ENCODE results near the gene CCT7.

GRCh38 chr2:71742825-71743192 lies 276.3 kb downstream of the DYSF start:
- PRO-cap = no peak

- PRO-cap = no peak
Observed at GRCh38 chr2:71883040-71883580, 264.6 kb downstream of the CYP26B1 start.

- PRO-cap = no peak
Observed at GRCh38 chr2:71952721-71953420, 194.8 kb downstream of the CYP26B1 start.

- PRO-cap = no peak
Observed at GRCh38 chr2:71964883-71965493, 182.7 kb downstream of the CYP26B1 start.

- PRO-cap = no peak
Observed at GRCh38 chr2:72088178-72088745, 59.4 kb downstream of the CYP26B1 start.

- PRO-cap = unidirectional peak, minus-strand start at chr2:72137937
Observed at GRCh38 chr2:72137642-72138153, 10.0 kb downstream of the CYP26B1 start.

- PRO-cap = no peak
Observed at GRCh38 chr2:72924064-72924832, 6.9 kb downstream of the EMX1 start.

GRCh38 chr2:73033546-73034374 lies 37.8 kb downstream of the SFXN5 start:
- PRO-cap = no peak

GRCh38 chr2:73234095-73235316 lies at the start of gene CCT7:
Gene CCT7, plus strand, starts transcription at chr2:73234308.
- PRO-cap = bidirectional peak, plus-strand start at chr2:73234336, minus-strand start at chr2:73234215

GRCh38 chr2:73250982-73251683 lies 17.0 kb downstream of the CCT7 start:
- PRO-cap = no peak

- PRO-cap = no peak
Observed at GRCh38 chr2:73602074-73602548, 40.1 kb downstream of the NAT8 start.

DNA sequence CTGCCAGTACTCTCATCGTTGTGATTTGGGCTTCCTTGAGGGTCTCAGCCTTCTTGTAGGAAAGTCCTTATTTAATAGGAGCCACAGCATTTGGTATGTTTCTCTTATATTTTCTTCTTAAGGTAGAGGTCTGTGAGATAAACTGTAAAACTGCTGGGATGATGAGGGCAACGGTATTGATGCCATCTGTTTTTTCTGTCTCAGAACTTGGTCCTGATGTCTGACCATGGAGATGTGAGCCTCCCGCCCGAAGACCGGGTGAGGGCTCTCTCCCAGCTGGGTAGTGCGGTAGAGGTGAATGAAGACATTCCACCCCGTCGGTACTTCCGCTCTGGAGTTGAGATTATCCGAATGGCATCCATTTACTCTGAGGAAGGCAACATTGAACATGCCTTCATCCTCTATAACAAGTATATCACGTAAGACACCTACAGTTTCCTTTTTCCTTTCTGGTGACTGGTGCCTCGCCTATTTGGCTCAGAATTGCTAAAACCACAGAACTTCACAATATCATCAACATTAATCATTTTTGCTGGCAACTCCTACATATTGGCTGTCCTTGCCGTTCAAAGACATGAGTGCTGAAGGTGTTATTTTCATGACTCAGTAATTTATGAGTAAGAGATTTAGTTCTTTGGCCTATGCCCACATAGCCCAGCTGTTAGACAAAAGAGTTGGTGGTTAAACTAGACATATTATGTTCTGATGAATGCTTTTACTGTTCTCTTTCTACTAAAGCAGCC lies 2.1 kb downstream of the STAMBP start:
- PRO-cap = no peak

DNA sequence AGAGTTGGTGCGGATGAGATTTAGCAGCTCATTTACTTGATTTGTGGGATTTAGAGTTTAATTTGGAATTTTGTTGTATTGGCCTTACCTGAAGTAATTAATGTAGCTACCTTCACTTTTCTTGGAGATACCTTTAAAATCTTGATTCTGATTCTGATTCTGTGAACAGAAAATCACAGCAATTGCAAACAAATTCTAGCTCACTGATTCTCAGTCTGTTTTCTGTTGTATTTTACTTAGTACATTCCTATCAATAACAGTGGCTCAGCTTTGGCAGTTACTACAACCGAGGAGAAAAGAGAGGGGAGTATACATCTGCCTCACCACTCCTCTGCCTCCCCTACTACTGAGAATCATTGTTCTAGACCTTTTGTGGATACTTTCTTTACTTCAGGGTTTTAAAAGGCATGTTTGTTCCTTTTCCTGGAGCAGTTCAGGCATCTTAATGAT lies 10.0 kb downstream of the STAMBP start:
- PRO-cap = no peak

GRCh38 chr2:73897731-73898588 lies 5.2 kb downstream of the ACTG2 start:
- PRO-cap = no peak

DNA sequence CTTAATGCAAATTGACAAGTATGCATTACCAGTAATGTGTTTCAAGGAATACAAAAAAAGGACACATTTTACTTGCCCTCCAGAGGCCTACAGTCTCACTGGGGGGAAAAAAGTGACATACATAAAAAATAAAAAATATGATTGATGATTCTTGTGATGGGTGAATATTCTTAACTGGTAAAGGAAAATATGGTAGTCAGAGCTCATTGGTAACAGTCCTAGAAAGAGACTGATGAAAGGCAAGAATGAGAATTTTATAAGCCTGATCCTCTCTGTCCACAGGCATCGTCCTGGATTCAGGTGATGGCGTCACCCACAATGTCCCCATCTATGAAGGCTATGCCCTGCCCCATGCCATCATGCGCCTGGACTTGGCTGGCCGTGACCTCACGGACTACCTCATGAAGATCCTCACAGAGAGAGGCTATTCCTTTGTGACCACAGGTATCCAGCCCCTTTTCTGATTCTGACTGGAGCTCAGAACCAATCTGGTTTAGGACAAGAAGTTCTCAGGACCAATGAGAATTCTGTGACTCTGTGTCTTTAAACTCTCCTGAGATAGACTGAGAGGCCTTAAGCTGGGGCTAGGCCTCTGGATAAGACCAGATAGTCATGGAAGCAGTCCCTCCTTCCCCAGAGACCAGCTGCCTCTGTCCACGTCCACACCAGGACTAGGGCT lies 13.3 kb upstream of the DGUOK start:
- PRO-cap = no peak

- PRO-cap = no peak
Observed at GRCh38 chr2:73916569-73917019, 10.1 kb upstream of the DGUOK start.

GRCh38 chr2:73925025-73925409 lies 1.7 kb upstream of the DGUOK start:
- PRO-cap = no peak

- PRO-cap = no peak
Observed at GRCh38 chr2:73928703-73929288, 2.1 kb downstream of the DGUOK start.

DNA sequence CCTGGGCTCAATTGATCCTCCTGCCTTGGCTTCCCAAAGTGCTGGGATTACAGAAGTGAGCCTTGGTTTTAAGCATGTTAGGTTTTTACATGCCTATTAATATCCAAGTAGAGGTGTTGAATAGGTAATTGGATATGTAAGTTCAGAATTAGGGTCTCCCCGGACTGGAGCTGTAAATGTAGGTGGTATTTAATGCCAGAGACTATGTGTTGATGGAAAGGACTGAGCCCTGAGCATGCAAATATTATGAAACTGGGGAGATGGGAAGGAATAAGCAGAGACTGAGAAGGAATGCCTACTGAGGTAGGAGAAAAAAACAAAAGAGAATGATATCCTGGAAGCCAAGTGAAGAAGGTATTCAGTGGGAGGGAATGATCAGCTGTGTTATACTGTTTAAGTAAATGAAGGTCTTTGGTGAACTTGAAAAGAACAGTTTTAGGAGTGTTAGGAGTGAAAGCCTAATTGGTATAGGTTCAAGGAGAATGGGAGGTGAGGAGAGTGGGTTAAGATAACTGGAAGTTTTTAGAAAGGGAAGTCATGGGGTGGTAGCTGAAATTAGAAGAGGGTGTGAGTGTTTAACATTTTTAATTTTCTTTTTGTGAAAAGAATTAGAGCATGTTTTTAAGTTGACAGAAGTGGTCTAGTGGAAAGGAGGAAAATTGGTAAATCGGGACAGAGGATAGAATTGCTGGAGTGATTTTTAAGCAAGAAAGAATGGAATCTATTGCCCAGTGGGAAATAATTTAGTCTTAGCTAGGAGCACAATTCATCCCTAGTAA lies 2.8 kb downstream of the DGUOK start:
- PRO-cap = no peak

DNA sequence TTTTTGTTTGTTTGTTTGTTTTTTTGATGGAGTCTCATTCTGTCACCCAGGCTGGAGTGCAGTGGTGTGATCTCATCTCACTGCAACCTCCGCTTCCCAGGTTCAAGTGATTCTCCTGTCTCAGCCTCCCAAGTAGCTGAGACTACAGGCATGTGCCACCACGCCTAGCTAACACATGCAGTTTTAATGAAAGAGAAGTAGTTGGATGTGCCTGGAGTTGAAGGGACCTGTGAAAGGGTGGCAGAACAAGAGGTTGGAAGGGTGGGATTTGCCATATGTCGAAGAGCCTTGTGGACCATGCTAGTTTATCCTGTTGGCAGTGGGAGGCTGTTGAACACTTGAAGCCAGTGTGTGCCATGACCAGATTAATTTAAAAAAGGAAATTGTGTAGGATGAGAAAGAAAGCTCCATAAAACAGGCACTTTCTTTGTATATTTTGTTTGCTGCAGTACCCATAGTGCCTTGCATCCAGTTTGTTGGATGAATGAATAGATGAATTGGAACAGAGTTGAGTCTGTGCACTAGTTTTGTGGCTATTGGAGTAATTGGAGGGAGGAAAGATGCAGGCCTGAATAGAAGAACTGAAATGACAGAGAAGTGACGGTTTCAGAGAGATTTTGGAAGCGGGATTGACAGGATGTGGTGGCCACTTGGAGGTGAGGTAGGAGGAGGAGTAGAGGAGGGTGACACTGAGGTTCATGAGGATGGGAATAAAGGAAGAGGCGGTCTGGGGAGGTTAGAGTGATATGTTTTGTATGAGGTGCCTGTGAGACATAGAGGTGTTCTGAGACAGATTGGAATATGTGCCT lies 4.8 kb downstream of the DGUOK start:
- PRO-cap = no peak